GM06990 (cell line): ENCODE data around the genes MRPL55 and H2AC25.

DNA sequence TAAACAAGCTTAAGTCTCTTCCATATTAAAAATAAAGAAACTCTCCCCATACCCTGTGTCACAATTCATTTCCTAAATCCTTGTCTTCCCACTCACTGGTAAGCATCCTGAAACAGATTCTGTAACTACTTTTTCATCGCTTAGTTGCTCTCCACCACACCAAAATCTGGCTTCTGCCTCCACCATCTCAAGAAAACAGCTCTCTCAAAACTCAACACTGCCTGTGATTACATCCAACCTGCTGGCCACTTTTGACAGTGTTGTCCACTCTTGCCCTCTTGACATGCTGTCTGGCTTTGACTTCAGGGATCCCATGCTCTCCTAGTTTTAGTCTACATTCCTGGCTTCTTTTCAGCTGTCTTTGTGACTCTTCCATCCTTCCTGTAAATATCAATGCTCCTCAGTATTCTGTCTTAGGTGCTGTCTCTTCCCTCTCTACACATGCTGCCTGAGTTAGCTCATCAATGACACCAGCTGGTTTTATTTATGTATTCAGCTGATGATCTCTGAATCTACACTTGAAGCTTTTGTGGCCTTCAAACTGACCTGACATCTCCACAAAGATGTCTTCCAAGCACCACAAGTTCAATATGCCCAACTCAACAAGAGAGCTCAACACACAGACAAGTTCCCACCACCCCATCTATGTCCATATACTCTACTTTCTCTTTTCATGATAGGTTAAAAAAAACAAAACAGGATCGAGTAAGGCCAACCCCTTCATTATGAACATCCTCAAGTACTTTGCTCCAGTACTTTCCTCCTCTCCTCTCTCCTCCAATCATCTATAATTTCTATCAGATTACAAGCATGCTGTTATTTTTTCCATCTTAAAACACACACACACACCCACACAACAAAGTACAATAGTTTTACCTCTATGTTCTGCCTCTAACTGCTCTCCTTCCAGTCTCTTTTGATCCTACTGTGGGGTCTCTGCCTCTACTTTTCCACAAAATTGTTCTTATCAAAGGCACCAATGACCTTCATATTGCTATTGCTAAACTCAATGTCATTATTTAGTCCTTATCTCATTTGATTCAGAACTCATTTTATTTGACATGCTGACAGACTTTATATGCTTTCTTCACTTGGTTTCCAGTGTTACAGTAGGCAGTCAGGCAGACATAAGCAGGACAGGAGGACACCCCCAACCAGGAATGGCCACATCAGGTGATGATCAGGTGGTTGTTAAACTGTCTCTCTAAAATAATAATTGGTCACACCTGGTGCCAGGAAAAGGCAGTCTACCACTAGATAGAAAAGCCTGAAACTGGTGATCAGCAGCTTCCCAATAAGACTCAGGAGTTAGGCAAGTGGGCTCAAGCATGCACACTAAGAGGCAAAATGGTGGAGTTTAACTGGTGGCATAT, 156.7 kb downstream of the COQ8A start:
- RRBS, result no CpG with 5 or more reads among the region's 2 CpGs

DNA sequence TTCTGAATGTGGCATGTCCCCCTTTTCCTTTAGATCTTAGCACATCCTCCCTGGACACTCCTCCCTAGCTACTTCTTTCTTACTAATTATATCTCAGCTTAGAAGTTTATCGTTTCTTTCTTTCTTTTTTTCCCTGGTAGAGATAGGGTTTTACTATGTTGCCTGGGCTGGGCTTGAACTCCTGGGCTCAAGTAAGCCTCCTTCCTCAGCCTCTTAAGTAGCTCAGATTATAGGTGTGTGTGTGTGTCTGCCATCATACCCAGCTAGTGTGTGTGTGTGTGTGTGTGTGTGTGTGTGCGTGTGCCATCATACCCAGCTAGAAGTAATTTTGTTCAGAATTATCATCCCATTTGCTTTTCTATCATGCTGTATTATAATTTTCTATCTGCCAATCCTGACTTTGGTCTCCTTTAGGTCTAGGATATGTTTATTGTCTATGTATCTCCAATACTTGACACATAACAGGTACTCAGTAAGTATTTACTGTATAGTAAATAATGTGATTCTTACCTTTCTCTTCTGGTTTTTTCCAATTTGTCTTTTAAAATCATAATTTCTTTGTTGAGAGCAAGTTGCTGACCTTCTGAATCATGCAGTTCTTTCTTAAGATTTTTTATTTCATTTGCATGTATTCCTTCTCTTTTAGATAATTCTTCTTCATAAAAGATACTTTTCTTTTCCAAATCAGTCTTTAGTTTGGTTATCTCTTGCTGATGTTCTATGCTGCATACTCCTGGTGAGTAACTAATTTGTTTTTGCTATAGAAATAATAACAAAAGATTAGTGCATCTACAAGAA, 160.6 kb downstream of the COQ8A start:
- RRBS, result no CpG with 5 or more reads among the region's 2 CpGs

DNA sequence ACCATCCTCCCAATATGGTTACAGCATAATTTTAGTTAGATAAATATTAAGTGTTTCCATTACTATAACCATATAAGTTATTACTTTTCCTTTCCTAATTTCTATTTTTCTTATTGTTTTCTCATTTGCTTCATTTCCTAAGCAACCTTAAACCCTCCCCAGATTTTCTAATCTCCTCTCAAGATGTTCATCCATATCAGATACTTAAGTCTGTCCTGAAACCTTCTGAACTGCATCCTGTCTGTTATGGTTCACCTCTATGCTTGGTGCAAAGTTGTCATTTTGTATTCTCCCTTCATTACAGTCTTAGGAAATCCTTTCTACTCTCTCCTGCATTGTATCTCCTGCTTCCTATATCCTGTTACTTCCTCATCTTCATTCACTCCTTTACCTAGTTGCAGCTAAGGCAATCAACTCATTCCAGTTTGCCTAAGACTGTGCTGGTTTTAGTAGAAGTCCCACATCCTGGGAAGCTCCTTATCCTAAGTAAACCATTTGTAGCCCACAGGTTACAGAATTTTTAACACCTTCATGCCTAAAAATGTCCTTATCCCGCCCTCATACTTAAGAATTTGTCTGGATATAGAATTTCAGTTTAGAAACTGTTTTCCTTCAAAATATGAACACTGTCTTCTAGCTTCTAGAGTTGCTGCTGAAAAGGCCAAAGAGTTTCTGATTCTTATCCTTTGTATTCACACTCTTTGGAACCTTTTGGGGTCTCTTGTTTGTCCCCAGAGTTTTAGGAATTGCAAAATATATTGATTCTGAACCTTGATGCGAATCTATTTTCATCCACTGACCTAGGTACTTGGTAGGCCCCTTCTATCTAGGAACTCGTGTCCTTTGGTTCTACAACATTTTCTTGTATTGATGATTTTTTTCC, 16.2 kb downstream of the CDC42BPA start:
- RRBS, result no CpG with 5 or more reads among the region's 3 CpGs

DNA sequence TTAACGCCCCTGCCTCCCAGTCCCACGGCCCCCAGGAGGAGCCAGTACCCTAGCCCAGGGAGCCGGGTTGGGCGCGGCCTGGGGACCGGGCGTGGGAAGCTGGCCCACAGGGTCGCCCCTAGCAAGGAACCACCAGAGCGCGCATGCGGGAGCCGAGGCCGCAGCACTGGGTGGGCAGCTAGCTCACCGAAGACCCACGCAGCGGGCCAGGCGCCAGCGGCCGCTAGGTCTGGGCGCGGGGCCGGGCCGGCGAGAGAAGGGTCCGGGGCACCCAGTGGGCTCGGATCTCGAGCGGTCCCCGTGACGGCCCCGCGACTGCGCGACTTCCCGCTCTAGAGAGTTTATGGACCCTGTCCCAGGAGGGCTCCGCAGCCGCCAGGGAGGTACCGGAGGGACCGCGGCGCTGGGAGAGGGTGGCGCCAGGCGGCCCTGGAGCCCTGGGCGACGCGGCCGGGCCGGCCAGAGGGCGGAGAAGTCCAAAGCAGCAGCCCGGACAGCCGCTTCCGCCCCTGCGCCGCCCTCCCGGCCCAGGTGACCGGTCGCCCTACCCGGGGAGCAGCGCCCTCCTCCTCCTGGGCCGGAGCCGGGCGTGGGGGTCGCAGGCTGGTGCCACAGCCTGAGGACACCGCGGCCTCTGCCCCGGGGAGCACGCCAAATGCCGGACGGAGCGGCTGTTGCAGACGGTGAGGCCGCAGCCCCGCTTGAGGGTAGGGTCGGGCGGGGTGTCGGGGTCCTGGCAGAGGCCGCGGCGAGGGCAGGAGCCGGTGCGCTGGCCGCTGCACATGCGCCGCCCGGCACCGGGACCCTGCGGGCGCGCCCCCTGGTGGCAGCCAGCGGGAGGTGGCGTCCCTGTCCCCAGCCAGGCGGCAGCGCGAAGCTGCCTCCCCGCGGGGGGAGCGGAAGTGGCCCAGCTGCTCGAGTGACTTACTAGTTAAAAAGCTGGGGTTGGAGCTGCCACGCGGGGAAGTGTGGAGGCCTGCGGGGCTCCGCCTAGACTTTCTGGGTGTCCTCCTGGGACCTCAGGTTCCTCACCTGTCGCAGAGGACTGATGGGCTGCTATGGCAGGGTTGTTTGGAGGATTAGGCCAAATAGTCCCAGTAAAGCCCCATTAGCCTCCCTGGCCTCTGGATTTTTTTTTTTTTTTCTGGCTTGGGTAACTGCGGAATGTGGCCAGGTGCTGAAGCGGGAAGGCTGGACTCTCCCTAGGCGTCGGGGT, 21.1 kb upstream of the ZNF678 start:
- RRBS, result 9% methylated on average over 22 of the region's 107 CpGs

GRCh38 chr1:227730720-227731934, 4.0 kb downstream of the JMJD4 start:
- RRBS, result 100% methylated on average over 1 of the region's 27 CpGs

- RRBS, result no CpG with 5 or more reads among the region's 21 CpGs
Measured at GRCh38 chr1:227733759-227734383, 1.2 kb downstream of the JMJD4 start.

GRCh38 chr1:228059552-228059741, 23.1 kb upstream of the ARF1 start:
- RRBS, result no CpG with 5 or more reads among the region's 4 CpGs

- RRBS, result 45% methylated on average over 4 of the region's 53 CpGs
Measured at GRCh38 chr1:228059742-228061000, 22.3 kb upstream of the ARF1 start.

GRCh38 chr1:228093079-228093710, 9.9 kb downstream of the C1orf35 start:
- RRBS, result no CpG with 5 or more reads among the region's 11 CpGs

DNA sequence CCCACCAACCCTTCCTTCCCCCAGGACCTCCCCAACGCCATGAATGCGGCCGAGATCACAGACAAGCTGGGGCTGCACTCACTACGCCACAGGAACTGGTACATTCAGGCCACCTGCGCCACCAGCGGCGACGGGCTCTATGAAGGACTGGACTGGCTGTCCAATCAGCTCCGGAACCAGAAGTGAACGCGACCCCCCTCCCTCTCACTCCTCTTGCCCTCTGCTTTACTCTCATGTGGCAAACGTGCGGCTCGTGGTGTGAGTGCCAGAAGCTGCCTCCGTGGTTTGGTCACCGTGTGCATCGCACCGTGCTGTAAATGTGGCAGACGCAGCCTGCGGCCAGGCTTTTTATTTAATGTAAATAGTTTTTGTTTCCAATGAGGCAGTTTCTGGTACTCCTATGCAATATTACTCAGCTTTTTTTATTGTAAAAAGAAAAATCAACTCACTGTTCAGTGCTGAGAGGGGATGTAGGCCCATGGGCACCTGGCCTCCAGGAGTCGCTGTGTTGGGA, 5.2 kb downstream of the C1orf35 start:
- RRBS, result no CpG with 5 or more reads among the region's 21 CpGs

- RRBS, result 6% methylated on average over 8 of the region's 28 CpGs
Measured at GRCh38 chr1:228108974-228109367, at the start of gene MRPL55. TSS of gene MRPL55 (minus strand) at chr1:228109299.

DNA sequence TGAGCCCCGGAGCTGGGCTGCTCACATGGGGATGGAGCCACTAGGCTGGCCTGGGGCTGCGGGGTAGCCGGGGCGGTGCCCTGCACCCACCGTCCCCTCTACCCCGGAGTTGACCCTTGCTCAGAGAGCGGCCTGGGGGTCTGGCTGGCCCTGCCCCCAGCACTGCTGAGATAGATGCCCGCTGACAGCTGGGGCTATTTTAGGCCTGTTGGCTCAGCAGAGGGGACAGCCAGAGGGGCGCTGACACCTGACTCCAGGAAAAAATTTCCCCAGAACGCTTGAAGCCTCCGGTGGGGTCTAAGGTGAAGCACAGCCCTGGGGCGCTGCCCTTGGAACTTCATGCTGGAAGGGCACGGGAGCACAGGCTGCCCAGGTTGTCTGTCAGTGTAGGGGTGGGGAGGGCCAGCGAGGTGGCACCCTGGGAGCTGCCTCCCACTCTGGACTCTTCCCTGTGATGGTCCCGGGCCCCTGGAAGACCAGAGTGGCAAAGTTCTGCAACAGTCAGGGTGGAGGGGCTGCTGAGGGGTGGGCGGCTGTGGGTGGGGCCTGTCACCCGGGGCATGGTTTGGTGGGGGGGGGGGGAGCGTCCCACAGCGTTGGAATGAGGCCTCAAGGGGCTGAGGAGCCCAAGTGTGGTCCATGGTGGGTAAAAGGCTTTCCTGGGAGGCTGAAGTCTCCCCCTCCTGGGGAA, 639 bp downstream of the OBSCN start:
- RRBS, result 56% methylated on average over 9 of the region's 19 CpGs

GRCh38 chr1:228372102-228373255, 34.2 kb downstream of the TRIM11 start:
- RRBS, result no CpG with 5 or more reads among the region's 42 CpGs

- RRBS, result 5% methylated on average over 24 of the region's 92 CpGs
Measured at GRCh38 chr1:228456970-228458237, at the start of gene H2AC25. TSS of gene H2AC25 (minus strand) at chr1:228457873.

- RRBS, result no CpG with 5 or more reads among the region's 12 CpGs
Measured at GRCh38 chr1:228488545-228489531, 1.7 kb downstream of the RNF187 start.

GRCh38 chr1:228684518-228685006, 50.7 kb upstream of the RHOU start:
- RRBS, result no CpG with 5 or more reads among the region's 10 CpGs

- RRBS, result no CpG with 5 or more reads among the region's 11 CpGs
Measured at GRCh38 chr1:228804699-228805494, 69.6 kb downstream of the RHOU start.

GRCh38 chr1:228809369-228810054, 74.2 kb downstream of the RHOU start:
- RRBS, result no CpG with 5 or more reads among the region's 4 CpGs

DNA sequence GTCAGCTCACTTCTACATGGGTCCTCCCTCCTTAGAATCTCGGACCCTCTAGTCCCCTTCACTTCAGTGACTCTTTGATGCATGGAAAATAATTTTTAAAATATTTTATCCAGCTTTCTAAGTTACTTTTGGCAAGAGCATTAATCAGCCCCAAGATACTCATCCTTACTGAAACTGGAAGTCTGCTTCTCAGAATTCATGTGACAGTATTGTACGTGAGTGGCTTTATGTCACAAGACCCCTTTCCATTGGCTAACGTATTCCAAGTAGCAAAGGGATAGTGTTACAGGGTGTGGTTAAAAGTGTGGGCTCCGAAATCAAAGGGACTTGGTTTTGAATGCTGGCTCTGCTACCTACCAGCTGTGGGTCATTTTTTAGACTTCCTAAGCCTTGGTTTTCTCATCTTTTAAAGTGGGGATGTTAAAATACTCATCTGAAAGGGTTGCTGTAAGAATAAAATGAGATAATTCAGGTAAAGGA, 91.7 kb downstream of the RHOU start:
- RRBS, result no CpG with 5 or more reads among the region's 4 CpGs

DNA sequence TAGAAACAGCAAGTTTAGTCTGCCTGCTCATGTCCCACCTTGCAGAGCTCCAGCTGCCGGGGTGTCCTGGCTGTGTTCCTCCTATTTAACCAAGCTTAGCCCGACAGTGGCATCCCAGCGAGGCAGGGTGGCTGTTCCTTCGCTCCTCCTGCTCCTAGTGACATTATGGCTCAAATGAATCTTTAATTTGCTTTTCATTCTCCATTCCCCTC, 138.0 kb downstream of the RHOU start:
- RRBS, result no CpG with 5 or more reads among the region's 4 CpGs